Neural progenitor cell (in vitro differentiated cells): ENCODE results near the genes NRROS and MELTF.

DNA sequence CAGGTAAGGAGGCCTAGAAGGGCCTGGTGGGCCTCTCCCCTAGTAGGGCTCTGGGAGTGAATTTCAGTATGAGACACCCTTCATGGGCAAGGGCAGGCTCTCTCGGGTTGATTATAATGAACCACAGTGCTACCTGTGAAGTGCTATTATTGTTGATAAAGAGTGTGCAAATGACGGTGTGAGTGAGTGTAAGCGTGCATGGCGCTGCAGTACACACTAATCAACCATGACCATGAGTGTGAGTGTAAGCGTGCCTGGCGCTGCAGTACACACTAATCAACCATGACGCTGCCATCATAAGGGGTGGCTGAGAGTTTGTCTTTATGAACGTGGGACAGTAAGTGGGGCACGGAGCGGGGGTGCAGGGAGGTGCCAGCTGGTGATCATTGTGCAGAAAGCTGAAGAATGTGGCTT is 31.3 kb upstream of the APOD start:
- RAMPAGE, long total RNA: no peak

DNA sequence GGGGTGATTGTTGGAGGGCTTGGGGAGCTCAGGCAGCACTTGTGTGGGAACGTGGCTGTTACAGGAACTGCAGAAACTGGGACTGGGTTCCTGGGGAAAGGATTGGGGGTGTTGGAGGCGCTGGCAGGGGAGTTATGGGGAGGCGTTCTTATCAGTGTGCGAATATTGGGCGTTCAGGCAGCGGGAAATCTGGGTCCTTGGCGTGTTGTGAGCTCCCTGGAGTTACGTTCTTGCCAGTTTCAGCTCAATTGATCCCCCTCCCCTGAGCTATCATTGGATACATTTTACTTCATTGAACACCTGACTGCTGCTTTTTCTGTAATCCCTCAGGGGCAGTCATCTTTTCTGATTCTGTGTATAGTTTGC is 52.9 kb upstream of the APOD start:
- RAMPAGE, long total RNA: no peak

DNA sequence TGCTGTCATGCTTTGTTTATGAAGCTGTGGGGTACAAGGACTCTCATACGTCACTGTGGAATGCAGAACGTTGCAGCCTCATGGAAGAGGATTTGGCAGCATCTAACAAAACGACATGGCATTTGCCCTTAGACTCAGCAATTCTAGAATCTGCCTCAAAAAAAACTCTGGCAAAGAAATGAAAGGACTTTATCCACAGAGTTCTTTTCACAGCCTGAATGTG is 31.9 kb upstream of the MUC20 start:
- RAMPAGE, long total RNA: no peak

DNA sequence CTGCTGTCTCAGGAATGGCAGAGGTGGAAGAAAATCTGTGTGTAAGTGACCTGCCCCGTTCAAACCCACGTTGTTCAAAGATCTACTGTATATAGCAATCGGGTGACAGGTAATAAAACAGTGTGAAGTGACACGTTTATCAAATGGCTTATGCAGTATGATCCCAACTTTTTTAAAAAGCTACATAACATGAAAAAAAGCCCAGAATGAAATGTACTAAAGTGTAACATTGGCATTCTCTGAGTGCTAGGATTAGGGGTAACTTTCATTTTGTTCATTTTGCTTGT is 16.6 kb upstream of the MUC4 start:
- RAMPAGE, long total RNA: no peak

DNA sequence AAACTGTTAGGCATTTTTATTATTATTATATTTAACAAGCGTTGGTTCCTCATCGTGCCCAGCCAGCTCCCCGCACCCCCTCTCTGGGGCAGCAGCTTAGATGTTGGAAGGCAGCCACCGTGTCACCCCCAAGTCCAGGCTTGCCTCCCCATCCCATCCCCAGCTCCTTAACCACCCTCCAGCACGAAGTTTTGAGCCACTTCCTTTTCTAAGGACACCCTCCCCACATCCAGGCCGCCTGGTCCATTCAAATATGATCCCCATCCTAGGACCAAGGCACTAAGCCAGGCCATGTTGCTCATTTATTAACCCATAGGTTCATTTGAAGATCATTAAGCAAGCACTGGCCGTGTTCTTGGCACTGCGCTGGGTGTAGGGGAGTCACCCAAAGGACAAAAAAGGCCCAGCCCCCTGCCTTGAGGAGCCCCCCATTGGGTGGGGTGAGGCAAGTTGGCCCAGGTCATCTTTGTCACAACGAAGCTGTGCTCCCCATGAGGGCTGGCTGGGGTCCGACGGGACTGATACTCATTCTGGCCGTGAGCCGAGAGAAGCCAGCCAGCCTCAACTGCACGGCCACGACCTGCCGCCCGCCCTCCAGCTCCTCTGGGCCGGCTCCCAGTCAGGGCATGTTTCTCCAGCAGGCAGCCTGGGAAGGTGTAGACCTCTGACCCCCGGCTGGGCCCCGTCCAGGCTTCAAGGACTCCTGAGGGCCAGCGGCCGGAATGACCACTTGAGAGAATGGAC is 17.9 kb upstream of the MUC4 start:
- RAMPAGE, long total RNA: no peak

DNA sequence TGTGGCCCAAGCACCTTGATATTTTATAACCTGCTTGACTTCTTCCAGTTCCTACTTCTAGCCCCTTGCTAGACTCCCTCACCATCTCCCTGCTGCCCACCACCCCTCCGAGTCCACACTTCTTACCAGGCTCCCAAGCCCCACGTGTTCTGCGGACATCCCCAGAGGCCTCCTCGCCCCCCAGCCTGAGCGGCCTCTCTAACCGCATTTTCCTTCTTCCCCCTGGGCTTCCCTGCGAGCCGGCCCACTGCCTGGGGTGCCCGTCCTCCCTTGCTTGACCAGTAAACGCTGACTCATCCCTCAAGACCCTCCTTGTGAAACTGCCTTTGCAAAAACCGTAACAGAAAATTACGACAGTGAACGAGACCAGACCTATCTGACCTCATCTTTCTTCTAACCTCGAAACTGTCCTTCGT is 41.1 kb upstream of the TFRC start:
- RAMPAGE, long total RNA: no peak

DNA sequence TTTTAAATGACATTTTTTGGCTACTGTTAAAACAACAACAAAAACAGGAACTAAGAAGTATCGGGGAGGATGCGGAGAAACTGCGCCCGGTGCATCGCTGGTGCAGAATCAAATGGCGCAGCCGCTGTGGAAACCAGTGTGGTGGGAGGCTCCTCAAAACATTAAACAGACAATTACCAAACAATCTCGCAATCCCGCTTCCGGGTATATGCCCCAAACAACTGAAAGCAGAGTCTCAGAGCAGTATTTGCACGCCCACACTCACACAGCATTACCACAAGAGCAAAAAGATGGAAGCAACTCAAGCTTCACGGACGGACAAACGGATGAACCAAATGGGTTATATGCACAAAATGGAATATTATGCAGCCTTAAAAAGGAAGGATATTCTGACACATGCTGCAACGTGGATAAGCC is 40.3 kb downstream of the ZDHHC19 start:
- RAMPAGE, long total RNA: no peak

DNA sequence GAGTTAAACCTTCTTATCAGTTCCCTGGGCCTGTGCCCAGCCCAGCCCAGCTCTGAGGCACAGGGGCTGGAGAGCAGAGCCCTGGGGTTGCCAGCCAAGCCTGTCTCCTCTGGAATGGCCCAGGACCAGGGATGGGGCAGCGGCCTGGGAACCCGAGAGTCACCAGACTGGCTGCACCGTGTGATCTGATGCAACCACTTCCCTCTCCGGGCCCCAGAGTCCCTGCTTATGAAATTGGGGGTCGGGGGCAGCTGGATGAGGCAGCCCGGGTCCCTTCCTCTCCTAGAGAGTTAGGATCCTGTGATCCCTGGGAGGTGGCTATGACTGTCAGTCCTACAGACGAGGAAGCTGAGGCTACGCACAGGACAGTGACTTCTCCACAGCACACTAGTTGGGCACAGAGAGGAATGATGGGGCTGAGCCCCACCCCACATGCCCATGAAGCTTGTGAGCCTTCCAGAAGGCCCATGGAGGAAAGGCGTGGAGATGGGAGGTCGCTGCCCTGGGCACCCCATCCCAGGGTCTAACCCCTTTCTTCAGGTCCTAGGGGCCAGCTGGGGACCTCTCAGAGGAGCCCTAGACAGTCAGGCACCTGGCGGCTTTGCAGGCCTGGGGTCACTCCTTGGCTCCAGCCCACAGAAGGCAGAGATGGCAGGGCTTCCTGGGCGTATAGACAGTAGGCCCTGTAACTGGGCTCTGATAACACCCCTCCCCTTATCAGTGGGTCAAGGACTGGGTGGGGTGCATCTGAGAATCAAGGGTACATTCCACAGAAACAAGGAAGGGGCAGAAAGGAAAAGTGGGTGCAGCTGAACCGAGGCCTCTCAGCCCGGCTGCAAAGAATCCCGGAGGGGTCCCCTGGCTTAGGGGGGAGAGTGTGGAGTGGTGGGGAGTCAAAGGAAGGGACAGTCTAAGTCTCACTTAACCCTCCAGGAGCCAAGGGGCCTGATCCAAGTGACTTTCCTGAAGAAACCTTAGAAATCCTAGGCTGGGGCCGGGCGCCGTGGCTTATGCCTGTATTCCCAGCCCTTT is 16.8 kb downstream of the ZDHHC19 start:
- RAMPAGE, long total RNA: no peak

DNA sequence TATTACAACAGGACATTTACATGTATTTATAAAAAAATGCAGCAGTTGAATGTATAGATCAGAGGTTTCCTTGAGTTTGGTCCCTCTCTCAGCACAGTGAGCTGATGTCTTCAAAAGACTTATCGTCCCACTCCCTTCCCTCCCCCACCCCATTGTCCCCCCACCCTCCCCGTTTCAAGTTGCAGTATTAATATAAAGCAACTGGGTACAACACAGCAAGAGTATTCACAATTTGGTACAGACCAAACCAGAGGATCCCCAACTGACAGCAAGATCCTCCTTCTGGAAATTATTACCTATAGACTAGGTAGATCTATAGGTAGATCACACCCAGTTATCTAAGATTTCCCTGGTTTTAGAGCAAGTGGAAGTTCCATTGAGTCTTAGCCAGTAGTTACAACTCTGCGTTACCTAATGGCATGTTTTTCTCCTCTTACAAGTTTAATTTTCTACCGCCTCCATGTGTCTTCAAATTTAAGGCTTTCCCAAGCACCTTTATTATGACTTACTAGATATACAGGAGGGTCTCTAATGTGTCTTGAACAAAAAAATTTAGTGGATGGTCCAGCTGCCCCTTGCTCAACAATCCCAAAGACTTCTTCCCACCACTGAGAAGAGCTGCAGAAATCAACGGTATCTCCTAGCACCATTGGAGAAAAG is 9.6 kb upstream of the TM4SF19 start:
- RAMPAGE, long total RNA: no peak

DNA sequence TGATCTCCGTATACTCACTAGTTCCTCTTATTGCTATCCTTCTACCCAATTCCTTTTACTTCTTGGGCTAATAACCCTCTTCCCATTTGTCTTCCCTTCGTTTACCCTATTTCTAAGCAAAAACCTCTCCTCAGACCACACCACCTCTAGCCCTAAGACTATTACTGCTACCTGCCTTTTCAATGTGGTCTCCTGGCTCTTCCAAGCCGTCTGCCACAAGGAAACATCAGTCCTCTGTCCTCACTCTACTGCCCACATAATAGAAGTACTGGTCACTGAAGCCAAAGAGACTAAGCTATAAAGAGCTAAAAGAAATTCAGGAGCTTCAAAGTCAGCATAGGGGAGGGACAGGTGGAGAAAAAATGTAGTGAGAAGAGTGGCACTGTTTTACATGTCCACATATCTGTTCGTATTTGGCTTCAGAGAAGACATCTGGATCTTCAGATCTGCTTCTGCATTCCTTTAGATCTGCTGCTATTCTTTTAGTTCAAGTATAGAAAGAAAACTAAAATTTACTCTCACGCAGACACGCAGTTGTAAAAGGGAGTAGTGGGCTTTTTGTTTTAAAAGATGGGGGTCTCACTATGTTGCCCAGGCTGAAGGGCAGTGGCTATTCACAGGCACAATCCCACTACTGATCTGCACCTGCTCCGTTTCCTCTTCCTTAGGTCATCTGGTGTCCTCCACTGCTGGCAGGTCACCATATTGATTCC is 35.1 kb downstream of the UBXN7 start:
- RAMPAGE, long total RNA: no peak

DNA sequence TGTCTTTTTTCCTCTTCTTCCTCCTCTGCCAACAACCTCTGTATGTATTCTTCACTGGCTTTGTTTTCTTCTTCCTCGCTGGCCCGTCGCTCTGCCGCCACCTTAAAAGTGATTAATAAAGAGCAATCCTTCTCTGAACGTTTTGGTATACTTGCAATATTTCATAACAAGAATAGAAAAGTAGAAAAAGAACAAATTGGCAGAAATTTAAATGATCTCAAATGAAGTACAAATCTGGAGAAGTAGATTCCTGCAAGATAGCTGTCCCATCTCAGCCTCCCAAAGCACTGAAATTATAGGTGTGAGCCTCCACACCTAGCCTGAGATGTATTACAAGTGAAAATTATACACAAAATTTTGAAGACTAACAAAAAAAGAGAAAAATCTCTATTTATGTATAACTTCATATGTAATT is 16.1 kb downstream of the RNF168 start:
- RAMPAGE, long total RNA: no peak

DNA sequence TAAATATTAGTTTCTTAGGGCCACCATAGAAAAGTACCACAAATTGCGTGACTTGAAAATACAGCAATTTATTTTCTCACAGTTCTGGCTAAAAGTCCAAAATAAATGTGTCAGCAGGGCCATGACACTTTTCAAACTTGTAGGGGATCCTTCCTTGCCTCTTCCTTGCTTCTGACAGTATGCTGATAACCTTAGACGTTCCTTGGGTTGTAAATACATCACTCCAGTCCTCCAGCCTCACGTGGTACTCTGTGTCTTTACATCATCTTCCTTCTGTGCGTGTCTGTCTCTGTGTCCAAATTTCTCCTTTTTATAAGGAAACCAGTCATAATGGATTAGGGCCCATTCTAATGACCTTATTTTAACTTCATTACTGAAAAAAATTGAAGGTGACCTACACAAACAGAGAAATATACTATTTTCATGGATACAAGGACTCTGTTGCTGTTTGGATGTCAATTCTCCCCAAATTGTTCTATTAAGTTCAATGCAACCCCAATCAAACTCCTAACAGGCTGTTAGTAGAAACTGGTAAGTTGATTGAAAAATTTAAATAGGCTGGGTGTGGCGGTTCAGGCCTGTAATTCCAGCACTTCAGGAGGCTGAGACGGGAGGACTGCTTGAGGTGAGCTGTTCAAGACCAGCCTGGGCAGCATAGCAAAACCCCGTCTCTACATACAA is 7.3 kb downstream of the RNF168 start:
- RAMPAGE, long total RNA: no peak

- RAMPAGE, long total RNA: no peak
These were observed 15.5 kb upstream of the NRROS start for GRCh38 chr3:196624094-196624281.

GRCh38 chr3:196631907-196632932 is 7.3 kb upstream of the NRROS start:
- RAMPAGE, long total RNA: no peak

GRCh38 chr3:196639441-196640203 is at the start of gene NRROS:
Gene NRROS (plus strand): TSS chr3:196639694.
- RAMPAGE, long total RNA: no peak

DNA sequence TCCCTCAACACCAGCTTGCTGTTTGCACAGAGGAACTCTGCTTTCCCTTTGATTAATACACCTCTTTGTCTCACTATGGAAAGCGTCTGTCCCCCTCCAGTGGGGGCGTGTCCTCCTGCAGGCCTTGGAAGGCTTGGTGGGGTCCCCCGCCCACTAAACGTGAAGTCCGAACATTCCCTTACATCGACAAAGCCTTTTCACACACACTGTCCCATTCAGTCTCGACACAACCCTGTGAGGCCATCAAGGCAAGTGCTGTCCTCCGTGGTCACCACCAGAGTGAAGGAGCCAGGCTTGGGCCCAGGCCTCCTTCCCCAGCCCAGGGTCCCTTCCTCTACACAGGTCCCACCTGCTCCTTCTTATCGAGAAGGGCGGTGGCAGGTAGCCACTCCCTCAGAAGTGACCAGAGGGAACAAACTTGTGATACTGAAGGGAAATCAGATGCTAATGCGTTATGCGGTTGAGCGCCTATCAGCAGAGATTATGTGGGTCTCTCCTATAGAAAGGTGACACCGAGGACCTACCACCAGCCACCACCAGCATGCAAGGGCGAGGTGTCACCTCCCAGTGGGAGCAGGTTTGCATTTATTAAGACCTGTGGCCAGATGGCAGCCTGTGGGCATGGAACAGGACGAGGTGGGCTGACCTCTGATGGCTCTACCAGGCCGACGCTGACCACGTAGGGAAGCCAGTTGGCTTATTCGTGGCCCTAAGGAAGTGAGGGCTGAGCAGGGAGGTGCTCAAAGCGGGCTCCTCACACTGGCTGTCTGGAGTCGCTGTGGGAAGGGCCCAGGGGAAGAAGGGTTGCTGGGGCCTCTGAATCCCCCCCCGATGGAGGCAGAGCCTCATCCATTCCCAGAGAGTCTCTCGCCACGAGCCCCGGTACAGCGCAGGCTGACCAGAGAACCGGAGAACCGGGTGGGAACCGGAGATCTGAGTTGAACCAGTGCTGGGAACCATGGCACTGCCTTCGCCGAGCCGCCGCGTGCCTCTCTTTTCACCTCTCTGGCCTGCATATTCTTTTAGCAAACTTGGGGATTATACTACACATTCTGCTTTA is 6.7 kb downstream of the NRROS start:
- RAMPAGE, long total RNA: no peak

GRCh38 chr3:196941497-196942265 is 647 bp downstream of the NCBP2 start:
- RAMPAGE, long total RNA: no peak

DNA sequence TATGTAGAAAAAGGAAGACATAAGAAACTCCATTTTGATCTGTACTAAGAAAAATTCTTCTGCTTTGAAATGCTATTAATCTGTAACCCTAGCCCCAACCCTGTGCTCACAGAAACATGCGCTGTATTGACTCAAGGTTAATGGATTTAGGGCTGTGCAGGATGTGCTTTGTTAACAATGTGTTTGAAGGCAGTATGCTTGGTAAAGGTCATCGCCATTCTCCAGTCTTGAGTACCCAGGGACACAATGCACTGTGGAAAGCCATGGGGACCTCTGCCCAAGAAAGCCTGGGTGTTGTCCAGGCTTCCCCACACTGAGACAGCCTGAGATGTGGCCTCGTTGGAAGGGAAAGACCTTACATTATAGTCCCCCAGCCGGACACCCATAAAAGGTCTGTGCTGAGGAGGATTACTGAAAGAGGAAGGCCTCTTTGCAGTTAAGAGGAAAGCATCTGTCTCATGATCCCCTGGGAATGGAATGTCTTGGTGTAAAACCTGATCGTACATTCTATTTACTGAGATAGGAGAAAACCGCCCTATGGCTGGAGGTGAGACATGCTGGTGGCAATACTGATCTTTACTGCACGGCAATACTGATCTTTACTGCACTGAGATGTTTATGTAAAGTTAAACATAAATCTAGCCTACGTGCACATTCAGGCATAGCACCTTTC is 6.4 kb downstream of the PIGZ start:
- RAMPAGE, long total RNA: no peak

DNA sequence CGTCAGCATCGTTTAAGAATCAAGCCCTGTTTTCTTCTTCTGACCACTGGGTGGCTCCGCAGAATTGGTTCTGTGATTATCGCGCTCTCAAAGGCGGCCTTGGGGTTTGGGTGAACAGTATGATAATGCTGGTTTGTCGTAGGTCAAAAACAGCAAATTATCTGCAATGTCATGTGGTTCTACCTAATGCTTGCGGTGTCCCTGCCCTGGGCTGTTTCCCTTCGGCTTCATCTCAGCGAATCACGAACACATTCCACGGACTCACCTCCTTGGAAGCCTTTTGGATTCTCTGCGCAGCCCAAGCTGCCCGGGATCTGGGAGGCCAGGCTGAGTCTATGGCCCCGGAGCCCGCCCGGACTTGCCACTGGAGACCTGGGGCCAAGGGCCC is 10.2 kb upstream of the PIGZ start:
- RAMPAGE, long total RNA: no peak

DNA sequence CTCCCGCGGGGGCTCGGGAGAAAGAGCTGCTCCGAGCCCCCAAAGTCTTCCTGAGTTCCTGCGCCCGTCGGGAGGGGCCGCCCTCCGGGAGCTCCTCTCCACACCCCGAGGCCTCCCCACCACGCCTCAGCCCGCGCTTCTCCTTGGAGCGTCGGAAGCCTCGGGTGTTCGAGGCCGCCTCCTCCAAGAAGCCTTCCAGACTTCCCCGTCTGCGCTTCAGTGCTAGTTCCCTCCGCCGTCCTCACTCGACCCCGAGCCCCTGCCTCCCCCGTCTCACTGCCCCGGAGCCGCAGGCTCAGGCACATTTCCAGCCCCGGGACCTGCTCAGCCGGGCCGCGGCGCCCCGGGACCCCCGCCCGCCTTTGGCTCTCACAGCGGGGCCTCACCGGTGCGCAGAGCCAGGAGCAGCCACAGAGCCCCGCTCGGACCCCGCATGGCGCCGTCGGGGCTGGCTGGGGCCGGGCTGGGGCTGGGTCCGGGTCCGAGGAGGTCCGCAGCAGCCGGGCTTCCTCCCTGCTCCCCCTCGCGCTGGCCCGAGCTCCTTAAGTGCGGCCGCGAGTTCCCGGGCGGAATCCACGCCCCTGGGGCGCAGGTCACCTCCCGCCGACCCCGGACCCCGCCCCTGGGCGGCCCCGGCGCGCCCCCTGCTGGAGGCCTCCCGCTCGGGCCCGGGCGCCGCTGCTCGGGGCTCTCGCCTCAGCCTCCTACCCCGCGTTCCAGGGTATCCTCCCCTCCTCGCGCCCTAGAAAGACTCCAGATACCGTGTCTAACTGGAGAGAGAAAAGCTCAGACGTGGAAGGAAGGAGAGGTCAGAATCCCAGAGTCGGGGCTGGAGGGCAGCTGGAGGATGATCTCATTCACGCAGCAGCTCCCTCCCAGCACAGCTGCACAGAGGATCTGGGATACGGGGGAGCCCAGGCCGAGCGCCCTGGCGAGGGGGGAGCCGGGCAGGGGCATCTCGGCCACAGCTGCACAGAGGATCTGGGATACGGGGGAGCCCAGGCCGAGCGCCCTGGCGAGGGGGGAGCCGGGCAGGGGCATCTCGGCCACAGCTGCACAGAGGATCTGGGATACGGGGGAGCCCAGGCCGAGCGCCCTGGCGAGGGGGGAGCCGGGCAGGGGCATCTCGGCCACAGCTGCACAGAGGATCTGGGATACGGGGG is at the start of gene MELTF:
Gene MELTF (minus strand): TSS at position 550 of the 1,163 bp plus-strand sequence.
- RAMPAGE, long total RNA: no peak